Cytotoxic T cell (primary cell): ENCODE measurements around a stretch of chr10.

GRCh38 chr10:73887123-73887681, 12.8 kb upstream of the CAMK2G start:
- PRO-cap, 2 experiments: no peak in any of the 2 experiments

- PRO-cap, 2 experiments: no peak in any of the 2 experiments
These were observed 29.7 kb upstream of the VCL start for GRCh38 chr10:73968136-73968685.

DNA sequence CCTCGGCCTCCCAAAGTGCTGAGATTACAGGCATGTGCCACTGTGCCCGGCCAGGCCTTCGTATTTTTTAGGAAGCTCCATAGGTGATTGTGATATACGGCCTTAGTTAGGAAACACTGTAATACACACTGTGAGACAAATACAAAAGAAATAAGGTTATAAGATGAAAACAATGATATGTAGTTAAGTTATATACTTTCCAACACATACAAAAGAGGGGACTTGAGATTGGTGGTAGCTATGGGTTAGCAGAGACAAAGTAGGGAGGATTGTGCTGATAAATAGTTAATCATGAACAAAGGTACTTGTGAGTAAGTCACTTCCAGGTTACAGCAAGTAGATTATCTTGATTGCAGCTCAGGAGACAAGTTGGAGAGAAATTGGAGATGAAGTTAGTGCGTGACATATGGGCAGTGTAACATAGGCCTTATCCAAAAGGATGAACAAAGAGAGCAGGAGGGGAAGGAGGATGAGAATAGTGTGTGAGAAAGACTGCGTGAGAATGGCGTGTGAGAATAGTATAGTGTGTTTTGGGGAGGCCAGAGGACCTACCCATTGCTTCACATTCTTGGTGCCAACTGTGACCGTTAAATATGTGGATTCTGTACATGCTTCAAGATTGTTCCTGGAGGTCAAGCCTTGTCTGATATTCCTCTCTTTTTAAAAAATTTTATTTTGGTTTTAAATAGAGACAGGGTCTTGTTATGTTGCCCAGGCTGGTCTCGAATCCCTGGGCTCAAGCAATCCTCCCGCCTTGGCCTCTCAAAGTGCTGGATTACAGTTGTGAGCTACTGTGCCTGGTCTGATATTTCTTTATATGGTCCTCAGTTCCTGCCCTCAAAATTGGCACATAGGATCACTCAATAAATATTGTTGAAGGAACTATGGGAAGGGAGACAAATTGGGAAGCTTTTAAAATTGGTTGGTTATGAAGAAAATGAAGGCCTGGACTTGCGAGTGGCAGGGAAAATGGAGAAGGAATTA, 3.0 kb downstream of the VCL start:
- PRO-cap, 2 experiments: no peak in any of the 2 experiments

DNA sequence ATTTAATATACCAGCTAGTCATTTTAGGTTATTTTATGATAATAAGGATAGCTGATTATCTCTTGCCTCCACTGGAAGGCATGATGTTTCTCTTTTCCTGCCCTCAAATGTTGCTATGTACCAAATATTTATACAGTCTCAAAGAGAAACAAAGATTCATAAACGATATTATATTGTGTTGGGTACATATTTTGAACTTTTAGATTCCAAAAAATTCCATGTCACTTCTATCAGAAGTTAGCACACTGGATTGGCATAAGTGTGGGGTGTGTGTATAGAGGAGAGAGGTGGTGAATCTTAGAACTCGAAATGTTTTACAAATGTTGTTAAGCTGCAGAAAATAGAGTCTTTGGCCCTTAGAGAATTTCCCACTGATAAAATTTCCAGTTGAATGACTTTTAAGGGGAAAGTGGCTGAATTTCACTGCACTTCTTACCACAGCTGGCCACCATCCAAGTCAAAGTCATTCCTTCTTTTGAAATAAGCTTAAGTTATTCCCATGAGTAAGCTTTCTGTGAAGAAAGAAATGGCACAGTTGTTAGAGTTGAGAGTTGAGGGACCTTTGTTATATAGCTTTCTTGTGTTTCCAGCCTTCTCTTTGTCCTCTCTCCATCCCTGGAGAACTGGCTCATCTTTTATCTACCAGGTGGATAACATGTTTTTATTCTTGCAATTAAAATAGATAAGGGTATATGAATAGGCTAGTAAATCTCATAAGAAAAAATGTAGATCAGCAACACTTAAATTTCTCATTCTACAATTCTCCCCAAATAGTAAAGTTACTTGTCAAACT, 13.8 kb downstream of the VCL start:
- PRO-cap, 2 experiments: no peak in any of the 2 experiments

GRCh38 chr10:74070497-74070886, 72.6 kb downstream of the VCL start:
- PRO-cap, 2 experiments: no peak in any of the 2 experiments

DNA sequence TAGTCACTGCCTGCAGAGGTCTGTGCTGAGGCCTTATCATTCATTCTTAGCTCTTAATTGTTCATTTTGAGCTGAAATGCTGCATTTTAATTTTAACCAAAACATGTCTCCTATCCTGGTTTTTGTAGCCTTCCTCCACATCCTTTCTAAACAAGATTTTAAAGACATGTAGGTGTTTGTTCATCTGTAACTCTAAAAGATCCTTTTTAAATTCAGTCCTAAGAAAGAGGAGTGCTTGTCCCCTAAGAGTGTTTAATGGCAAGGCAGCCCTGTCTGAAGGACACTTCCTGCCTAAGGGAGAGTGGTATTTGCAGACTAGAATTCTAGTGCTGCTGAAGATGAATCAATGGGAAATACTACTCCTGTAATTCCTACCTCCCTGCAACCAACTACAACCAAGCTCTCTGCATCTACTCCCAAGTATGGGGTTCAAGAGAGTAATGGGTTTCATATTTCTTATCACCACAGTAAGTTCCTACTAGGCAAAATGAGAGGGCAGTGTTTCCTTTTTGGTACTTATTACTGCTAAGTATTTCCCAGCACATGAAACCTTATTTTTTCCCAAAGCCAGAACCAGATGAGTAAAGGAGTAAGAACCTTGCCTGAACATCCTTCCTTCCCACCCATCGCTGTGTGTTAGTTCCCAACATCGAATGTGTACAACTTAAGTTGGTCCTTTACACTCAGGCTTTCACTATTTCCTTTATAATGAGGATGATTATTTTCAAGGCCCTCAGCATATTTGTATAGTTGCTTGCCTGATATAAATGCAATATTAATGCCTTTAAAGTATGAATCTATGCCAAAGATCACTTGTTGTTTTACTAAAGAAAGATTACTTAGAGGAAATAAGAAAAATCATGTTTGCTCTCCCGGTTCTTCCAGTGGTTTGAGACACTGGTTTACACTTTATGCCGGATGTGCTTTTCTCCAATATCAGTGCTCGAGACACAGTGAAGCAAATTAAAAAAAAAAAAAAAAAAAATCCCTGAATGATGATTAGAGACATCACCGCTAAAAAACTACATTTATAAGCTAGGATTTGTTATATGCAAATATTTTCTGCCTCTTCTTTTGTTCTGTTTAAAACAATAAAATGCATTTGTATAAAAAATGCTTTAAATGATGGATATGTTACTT, 31.2 kb downstream of the AP3M1 start:
- PRO-cap, 2 experiments: no peak in any of the 2 experiments

GRCh38 chr10:74290022-74290397, 139.0 kb downstream of the ADK start:
- PRO-cap, 2 experiments: no peak in any of the 2 experiments

DNA sequence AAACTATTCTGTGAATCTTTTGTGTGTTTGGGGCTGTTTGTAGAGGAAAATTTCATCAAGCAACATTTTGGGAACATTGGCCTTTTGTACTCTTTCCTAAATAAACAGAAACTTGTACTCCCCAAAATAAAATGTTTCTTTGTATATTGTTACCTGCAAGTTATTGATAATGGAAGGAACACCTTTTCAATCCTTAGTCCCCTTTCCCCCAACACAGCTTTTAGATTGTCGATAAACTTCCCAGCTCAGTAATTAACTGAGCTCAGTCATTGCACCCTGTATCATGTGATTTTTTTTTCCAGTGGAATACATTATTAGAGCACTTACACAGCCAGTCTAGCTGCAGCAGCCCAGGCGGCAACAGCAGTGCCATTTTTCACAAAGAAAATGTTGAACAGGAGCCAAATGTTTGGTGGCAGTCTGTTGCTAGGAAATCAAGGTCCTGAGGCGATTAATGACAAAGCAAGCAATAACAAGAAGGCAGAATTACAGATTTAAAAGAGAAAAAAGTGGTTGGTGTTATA, 267.1 kb downstream of the ADK start:
- PRO-cap, 2 experiments: no peak in any of the 2 experiments

DNA sequence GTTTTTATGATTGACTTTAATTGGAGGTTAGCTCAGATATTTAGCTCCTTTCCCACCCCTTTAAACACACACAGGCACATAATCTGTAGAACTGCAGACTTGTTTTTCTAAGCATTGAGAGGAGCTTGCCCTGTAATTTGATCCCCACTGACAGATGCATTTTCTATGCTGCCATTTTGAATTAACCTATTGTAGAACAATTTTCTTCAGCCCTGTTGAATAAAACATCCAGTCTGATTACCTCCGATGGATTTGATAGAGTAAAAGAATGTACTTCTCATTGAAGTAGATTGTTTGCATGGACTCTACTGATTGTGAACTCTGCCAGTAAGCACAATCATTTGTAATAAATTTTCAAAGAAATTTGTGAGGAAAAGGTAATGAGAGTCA, 267.6 kb downstream of the ADK start:
- PRO-cap, 2 experiments: no peak in any of the 2 experiments

DNA sequence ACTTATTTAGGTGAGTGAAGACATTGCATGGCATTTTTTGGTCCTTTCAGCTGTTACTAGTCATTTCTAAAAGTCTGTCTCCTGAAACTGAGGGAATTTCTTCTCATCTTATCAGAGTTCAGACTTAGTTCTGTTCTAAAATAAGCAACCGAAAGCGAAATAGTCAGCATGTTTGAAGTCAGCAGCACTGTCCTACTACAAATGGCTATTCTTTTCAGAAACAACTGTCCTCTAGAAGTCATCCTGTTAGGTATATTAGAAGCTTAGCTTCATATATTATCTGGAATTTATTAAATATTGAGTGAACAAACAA, 227.5 kb upstream of the KAT6B start:
- PRO-cap, 2 experiments: no peak in any of the 2 experiments

DNA sequence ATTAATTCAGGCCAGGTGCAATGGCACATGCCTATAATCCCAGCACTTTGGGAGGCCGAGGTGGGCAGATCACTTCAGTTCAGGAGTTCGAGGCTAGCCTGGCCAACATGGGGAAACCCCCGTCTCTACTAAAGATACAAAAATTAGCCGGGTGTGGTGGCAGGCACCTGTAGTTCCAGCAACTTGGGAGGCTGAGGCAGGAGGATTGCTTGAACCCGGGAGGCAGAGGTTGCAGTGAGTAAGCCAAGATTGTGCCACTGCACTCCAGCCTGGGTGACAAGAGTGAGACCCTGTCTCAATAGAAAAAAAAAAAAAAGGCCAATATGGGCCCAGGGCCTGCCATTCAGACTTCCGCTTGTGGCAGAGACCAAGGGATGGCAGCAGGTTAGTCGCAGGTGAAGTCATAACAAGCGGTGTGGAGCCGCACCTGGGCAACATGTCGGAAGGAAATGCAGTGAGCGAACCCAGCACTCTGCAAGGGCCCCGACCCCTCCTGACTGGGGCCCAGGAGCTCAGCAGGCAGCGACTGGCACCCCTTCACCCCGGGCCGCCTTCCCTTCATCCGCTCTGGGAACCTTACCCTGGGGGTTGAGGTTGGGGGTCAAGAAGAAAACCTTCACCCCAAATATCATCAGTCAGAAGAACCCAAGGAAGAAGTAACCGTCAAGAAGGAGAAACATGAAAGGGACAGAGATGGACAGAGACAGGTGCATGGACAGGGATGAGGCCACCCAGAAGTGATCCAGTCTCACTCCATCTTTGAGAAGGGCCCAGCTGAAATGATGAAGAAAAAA, 171.7 kb upstream of the KAT6B start:
- PRO-cap, 2 experiments: no peak in any of the 2 experiments

- PRO-cap, 2 experiments: no peak in any of the 2 experiments
These were observed 60.3 kb downstream of the KAT6B start for GRCh38 chr10:74886621-74887188.

GRCh38 chr10:75021692-75022557, 51.5 kb downstream of the DUSP29 start:
- PRO-cap, 2 experiments: no peak in any of the 2 experiments

DNA sequence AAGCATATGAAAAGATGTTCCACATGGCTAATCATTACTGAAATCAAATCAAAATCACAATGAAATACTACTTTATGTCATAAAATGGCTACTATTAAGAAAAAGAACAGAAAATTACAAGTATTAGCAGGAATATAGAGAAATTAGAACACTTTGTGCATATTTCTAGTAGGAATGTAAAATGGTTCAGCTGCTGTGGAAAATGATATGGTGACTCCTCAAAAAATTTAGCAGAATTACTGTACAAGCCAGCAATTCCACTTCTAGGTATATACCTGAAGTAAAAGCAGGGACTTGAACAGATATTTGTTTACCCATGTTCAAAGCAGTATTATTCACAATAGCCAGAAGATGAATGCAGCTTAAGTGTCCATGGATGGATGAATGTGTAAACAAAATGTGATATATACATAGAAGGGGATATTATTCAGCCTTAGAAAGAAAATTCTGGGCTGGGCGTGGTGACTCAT, 25.4 kb downstream of the SAMD8 start:
- PRO-cap, 2 experiments: peak in 1 of 2 experiments; most common plus-strand start position 184 of the sequence (in 1)

GRCh38 chr10:75245480-75246110, 9.8 kb upstream of the COMTD1 start:
- PRO-cap, 2 experiments: no peak in any of the 2 experiments

DNA sequence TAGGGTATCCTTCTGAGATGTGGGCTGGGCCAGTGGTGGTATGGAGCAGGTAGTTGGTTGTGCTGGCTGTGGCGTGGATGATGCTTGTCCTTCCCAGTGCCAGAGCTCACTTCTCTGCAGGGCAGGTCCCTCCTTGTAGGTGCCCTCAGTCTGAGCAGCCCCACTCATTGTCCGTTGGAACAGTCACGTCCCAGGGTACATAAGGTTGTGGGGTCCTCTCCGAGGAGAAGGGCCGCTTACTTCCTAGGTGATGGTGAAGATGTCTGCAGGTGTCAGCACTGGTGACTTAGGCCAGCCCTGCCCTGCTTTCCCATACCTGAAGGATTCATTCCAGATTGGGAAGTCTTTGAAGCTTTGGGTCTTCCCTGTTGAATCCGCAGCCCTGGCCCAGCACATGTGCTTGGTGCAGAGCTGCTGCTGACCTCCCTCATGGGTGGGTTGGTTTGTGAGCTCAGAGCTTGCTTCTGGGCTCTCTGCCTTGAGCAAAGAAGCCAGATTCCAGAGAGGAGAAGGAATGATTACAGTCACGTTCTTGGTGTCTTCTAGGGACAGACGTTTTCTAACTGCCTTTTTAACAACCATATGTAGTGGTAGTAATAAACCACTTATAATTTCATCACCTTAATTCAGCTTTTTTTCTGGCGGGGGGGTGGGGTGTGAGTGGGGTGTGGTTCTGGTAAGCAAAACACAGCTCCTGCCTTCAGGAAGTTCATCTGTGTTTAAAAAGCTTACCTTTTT, 39.3 kb downstream of the LRMDA start:
- PRO-cap, 2 experiments: no peak in any of the 2 experiments

DNA sequence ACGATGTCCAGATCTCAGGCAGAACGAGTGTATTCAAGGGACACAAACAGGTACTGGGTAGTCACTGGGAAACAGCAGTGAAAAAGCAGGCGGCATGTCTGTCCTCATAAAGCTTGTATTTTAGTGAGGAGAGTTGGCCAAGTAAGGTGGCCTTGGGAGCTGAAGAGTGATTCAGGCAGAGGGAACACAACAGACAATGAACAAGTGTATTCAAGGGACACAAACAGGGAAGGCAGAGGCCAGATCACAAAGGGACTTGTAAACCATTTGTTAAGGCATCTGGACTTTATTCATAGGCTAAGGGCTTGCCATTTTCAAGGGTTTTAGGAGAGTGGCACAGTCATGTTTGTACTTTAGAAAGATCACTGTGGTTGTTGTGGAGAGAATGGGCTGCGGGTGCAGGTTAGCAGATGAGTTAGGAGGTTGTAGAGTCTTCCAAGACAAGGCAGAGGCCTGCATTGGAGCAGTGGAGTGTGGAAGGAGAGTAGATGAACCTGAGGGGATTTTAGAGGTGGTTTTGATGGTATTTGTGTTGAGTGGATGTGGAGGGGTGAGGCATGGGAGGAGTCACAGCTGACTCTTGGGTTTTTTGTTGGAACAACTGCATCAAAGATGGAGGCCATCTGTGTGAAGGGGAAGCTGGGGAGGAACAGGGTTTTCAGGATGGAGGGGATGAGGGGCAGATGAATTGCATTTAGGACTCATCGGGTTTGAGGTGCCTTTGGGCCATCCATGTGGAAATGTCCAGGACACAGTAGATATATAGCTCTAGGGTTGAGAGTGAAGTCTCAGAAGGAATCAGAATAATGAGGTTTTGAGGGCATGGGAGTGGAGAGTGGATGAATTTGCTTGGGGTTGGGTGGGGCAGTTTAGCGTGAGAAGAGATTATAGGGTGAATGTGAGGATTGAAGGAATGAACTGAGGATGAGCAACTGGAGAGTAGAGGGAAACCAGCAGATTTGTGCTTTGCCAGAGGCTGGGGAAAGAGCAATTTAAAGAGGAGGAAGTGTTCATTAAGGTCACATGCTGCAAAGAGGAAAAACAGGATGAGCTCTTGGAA, 49.3 kb downstream of the LRMDA start:
- PRO-cap, 2 experiments: no peak in any of the 2 experiments

GRCh38 chr10:75498654-75499029, 67.2 kb downstream of the LRMDA start:
- PRO-cap, 2 experiments: no peak in any of the 2 experiments

GRCh38 chr10:75555422-75555866, 124.0 kb downstream of the LRMDA start:
- PRO-cap, 2 experiments: no peak in any of the 2 experiments

- PRO-cap, 2 experiments: no peak in any of the 2 experiments
These were observed 186.0 kb downstream of the LRMDA start for GRCh38 chr10:75617375-75617867.